HGPS cell (cell line): ENCODE measurements around the gene PGS1.

DNA sequence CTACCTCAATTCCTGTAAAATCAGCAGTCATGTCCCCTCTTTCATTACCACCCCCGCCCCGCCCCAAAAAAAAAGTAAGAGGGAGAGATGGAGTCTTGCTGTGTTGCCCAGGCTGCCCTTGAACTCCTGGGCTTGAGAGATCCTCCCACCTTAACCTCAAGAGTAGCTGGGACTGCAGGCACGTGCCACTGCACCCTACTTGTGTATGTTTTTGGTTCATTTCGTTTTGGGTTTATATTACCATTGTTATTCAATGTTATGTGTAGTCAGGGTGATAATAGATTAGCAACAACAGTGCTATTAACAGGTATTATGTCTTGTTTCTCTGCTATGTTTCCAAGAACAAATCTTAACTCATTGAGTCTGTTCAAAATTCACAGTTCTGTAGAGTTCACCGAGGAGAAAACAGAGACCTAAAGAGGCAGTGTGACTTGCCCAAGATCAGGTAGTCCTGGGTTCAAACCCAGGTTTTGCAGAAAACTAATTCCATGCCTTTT lies 16.0 kb downstream of the TNRC6C start:
- RRBS: no CpG with 5 or more reads among the region's 5 CpGs

- RRBS: no CpG with 5 or more reads among the region's 7 CpGs
These were observed 45.5 kb downstream of the TNRC6C start for GRCh38 chr17:78003841-78004506.

DNA sequence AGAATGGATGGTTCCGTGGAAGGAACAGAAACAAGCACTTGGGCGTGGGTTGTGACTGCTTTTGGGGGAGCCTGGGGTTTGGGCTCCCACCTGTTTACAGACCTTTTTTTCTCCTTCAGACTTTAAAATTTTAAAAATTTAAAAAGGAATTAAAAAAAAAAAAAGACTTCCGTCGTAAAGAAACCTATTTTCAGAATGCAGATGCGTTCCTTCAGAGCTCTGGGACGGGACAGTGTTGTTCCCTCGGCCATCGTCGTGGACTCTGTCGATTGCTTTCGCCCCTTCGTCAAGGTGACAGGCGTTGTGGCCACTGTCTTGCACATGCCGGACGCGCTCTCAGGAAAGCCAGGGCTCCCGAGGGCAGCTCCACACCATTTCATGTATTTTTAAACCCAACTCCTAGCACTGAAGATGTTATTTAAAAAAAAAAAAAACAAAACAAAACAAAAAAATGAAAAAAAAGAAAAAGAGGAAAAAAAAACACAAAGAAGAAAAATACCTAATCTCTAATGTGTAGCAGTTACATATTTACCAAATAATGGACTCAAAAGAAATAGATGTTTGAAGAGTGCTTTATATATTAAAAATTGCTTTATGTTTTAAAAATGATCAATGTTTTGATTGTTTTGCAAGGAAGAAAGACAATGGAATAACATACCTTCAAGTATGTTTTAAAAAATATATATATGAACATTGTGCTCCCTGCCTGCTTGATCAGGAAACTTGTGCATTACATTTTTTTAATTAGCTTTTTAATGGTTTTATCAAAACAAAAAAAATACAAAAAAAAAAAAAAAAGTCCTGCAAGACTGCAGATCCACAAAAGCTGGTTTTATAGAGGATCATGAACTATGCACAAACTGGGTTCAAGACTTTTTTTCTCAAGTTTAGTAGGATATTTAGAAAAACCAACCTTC lies 22.2 kb downstream of the TMC6 start:
- RRBS: no CpG with 5 or more reads among the region's 17 CpGs

DNA sequence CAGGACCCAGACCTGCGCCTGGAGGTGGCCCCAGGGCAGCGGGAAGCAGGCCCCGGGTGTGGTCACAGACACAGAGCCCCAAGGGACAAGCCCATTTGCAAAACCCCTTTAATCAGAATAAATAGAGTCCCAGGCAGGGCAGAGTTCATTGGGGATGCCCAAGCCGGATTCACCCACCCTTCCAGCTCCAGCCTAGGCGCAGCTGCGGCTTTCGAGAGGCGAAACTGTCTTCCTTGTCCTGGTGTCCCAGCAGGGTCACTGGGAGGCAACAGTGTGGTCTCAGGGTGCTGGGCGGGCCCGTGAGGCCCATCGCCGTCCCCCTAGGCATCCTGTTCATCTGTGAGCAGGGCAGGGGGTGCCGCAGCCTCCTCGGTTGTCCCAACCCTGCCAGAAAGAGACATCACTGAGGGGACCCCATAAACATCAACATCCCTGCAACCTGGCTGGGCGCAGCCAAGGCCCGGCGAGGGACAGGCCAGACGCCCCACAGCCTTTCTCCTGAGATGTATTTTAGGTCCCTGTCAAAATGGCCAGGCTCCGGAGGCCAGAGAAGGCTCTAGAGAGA lies 15.6 kb downstream of the TMC6 start:
- RRBS: 66% methylated on average over 6 of the region's 19 CpGs

- RRBS: 51% methylated on average over 7 of the region's 26 CpGs
These were observed 835 bp upstream of the C17orf99 start for GRCh38 chr17:78145102-78145997.

GRCh38 chr17:78174236-78175338 lies 6.2 kb downstream of the SYNGR2 start:
- RRBS: 90% methylated on average over 4 of the region's 34 CpGs

DNA sequence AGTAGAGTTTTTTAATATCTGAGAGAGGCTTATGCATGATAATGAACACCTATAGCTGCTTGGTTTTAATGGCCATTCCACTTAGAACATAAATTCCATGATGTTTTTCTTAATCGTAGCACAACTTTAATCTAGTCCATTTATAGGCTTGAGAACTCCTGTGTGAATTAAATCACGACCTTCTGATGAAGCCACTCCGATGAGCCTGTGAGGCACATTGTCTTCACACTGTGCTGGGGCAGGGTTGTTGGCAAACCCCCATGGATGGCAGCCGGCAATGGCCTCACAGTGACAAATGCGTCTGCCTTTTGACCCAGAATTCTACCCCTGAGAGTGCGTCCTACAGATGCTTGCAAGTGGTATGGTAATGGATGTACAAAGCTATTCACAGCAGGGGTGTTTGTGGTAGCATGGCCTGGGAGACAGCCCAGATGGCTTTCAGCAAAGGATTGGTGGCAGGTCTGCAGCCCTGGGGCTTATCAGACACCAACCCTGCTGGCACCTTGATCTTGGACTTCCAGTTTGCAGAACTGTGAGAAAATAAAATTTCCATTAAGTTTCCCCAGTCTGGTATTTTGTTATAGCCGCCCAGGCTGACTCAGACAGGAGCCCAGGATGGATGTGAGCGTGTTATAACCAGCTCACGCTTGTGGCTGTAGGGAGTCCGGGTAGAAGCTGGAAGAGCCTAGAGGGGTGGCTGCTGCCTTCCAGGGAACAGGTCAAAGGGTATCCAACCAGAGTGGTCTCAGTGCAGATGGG lies 10.0 kb downstream of the AFMID start:
- RRBS: no CpG with 5 or more reads among the region's 10 CpGs

DNA sequence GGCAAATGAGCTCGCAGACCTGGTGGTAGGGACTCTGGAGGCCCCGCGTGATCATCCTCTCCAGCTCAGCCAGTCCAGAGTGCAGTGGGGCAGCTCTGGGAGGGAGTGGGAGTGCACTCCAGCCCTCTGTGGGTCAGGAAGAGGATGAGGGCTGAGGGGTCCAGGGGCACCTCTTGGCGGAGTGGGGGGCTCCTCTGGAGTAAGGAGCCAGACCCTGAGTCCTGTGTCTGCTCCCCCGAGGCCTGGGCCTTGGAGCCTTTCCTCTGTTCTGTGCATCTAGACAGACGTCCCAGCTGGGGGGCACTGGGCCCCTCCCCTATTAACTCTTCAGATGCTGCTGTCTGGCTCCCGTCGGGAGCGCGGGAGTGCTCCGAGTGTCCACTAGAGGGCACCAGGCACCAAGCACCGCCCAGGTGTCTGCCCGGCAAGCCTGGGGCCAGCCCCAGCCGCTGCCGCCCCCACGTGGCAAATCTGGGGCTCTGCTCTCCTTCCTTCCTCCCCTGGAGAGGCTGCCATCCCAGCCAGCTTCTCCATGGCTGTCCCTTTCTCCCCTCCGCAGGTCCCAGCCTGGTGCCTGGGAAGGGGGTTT lies 19.3 kb downstream of the TMEM235 start:
- RRBS: no CpG with 5 or more reads among the region's 17 CpGs

DNA sequence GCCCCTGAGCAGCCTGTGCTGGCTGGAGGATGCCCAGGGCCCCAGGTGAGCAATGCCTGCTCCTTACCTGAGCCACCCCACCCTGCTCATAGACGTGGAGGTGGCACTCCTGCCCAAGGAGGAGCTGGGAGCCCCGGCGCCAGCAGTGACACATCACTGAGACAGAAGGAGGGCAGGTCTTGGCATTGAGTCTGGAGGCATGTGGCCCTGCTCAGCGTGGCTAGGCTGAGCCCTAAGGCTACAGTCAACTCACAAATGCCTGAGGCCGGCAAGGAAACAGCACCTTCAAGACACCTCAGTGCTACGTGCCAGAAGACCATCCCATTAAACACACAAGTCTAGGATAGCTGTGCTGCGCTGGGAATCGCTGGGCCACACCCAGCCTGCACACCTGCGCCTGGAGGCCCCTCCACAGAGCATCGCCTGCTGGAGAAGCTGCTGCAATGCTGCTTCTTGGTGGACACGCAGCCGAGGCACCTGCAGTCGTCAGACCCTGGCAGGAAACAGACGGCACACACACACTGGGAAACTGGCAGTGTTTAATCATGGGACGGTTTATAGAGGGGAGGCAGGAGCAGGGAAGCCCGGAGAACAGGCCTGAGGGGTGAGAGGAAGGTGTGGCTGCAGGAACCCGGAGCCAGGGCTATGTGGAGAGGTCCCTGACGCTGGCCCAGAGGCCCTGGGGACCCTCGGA lies 20.0 kb downstream of the TMEM235 start:
- RRBS: 48% methylated on average over 1 of the region's 19 CpGs

DNA sequence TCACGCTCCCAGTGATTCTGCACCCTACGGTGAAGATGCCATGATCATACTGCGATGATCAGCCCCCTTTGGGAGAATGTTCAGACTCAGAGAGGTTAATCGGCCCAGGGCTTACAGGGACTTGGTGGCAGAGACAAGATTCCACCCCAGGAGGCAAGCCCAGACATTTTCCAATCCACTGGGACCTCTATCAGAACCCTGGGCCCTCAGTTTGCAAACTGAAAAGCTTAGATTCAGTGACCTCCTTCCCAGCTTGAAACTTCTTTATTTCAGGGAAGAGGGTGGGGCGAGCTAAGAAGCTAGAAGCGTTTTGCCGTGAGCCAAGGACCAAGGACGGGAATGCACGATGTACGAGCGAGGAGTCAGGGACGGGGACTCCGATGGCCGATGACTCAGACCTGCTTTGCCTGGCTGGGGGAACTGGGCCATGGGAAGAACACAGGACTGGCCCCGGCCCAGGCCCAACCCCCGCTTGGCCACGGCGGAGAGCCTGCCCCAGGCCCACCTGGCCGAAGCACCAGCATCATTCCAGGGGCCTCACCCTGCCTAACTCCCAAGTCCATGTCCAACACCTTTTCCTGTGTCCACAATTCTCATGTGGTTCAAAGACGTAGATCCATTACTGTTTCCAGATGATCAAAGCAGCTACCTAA lies 34.6 kb downstream of the SOCS3 start:
- RRBS: no CpG with 5 or more reads among the region's 20 CpGs

DNA sequence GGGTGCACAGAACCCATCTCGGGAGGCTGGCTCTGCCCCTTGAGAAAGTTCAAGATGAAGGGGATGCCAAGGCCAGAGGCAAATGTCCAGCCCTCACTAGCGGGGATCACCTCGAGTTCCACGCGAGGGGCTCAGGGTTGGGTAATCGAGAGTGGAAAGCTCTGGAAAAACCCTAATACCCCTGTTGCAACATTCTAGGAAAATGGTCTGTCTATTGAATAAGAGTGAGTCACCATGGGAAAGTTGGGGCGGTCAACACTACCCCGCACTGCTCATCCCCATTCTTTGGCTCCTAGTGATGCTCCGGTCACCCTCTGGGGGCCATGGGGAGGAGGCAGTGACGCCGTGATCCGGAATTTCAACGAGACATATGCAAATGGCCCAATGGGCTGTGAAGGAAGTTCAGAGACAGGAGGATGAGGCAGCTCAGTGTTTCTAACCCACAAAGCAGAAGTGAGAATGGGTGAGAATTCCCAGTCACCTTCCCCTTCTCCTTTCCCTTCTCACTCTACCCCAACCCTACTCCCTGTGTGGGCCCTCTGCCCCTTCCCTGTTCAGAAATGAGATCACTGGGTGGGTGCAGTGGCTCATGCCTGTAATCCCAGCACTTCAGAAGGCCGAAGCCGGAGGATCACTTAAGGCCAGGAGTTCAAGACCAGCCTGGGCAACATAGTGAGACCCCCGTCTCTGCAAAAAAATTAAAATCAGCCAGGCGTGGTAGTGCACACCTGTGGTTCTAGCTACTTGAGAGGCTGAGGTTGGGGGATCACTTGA lies 22.4 kb downstream of the SOCS3 start:
- RRBS: 42% methylated on average over 4 of the region's 17 CpGs

DNA sequence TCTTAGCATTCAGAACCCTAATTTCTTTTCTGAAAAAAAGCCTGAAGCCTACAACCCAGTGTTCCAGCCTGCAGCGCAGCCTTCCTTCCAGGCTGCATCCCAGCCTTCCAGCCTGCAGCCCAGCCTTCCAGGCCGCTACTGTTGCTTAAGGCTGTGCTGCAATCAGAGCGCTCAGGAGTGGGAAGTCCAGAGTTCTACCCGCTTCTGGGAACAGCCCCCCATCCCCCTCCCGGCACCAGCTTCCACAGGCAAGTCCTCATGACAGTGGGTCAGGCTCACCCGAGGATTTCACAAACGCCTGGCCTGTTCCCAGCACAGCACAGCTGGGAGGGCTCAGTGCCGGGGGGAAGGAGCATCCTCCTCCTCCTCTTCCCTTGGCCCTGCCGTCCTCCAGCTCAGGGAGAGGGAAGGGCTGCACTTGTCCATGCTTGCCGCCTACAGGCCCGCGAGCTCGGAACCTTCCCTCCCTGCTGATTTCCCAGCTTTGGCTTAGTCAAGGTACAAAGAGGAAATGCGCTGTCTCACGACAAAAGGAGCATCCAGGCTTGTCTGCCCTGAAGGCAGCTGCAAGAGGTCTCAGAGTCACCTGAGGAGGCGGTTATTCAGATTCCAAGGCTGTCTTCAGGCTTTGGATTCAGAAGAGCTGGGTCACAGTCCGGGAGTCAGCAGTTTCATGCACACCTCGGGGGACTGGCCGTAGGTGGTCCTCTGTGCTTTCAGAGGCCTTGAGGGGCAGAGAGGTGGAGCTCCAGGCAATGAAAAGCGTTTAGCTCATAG lies 8.3 kb downstream of the SOCS3 start:
- RRBS: 21% methylated on average over 2 of the region's 20 CpGs

DNA sequence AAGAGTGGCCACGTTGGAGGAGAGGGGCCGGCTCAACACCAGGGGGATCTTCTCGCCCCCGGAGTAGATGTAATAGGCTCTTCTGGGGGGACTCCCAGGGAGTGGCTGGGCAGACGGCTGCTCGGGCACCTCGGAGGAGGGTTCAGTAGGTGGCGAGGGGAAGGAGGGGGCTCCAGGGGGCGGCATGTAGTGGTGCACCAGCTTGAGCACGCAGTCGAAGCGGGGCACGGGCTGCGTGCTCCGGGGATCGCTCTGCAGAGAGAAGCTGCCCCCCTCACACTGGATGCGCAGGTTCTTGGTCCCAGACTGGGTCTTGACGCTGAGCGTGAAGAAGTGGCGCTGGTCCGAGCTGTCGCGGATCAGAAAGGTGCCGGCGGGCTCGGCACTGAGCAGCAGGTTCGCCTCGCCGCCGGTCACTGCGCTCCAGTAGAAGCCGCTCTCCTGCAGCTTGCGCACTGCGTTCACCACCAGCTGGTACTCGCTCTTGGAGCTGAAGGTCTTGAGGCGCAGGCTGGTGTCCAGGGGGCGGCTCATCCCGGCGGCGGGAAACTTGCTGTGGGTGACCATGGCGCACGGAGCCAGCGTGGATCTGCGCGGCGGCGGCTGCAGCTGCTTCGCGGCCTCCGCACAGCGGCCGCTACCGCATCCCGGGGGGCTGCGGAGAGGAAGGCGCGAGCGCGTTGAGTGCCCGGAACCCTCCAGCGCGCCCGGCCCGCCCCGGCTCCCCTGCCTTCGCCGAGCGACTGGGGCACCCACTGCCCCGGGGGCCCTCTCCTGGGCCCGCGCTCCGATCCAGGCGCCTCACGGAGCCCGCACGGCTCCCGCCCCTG lies 1.1 kb downstream of the SOCS3 start:
- RRBS: 5% methylated on average over 33 of the region's 77 CpGs

GRCh38 chr17:78378115-78378794 lies at the start of gene PGS1:
PGS1 (plus strand) TSS chr17:78378649.
- RRBS: 16% methylated on average over 3 of the region's 61 CpGs

GRCh38 chr17:78412481-78412925 lies 34.1 kb downstream of the PGS1 start:
- RRBS: no CpG with 5 or more reads among the region's 11 CpGs

DNA sequence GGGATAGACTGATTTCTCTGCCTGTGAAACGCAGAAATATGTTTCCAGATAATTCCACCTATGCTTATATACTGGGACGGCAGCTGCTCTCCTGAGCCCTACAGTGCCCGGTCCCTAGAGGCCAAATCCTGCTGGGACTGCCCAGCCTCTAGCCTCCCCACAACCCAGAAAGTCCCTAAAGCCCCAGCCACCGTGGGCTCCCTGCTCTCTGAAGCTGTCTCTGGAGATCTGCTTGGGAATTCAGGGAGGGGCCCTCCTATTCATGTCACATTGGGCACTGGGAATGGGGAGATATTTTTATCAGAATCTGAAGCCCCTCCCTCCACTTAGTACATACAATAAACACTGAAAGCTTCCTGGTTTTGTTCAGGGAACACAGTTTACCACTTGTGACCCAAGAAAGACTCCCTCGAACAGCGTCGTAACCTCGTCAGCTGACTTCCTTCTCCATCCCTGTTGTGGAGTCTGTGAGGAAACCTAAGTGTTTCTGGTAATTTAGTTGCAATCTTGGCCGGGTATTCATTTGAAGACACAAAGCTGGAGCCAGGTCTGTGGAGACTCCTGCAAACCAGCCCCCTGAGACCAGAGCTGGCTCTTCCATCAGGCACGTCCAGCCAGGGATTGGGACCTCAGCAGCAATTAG lies 38.4 kb downstream of the PGS1 start:
- RRBS: no CpG with 5 or more reads among the region's 10 CpGs

DNA sequence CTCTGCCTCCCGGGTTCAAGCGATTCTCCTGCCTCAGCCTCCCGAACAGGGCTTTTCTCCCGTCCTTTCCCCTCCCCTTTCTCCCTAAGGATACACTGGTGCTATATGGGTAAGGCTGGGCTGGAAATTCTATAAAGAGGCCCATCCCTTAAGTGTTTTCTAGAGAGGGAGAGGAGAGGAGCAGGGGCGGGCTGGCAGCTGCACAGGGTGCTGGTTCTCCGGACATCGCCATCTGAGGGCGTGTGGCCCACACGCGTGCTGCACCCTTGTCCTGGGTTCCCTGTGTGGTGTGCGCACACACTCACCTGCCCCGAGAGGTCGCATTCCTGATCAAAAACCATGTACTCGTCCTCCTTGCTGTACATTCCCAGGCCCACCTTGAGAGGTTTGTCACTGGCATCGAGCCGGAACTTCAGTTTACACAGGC lies 72.2 kb downstream of the DNAH17 start:
- RRBS: no CpG with 5 or more reads among the region's 16 CpGs

GRCh38 chr17:78538153-78538352 lies 39.1 kb downstream of the DNAH17 start:
- RRBS: no CpG with 5 or more reads among the region's 1 CpG

DNA sequence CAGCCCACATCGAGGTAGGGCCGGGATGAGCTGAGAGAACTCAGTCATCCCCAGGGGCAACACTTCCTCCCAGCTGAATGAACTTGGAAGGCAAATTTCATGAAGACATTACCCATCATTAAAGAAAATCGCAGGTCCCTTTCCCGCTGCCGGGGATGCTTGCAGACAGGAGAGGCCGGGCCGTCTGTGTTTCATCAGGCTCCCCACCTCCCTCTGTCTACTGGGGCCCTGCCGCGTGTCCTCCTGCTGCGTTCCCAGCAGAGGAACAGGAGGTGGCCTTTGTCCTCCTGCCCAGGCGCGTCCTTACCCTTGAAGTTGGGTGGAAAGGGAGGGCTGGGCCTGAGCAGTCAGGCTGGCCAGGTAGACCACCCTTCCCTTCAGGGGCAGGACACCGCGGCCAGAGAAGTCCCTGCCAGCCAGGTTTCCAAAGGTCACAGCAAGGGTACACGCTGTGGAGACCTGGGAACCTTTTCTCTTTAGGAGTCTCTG lies 11.4 kb upstream of the DNAH17 start:
- RRBS: no CpG with 5 or more reads among the region's 15 CpGs

DNA sequence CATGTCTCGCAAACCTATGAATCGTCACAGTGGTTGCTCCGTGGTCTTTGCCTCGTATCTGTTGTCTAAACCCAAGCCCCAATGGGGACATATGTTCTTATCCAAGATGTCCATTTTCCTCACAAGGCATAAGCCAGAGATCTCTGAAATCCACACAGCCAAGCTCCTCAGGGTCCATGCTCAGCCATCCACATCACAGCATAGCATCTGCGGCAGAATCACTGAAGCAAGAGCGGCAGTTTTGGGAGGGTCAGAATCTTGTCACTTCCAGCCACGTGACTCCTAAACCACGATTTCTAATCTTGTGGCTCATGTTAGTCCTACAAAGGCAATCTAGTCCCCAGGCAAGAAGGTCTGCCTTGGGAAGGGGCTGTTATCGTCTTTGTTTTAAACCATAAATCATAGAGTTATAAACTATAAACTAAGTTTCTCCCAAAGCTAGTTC lies 20.7 kb upstream of the DNAH17 start:
- RRBS: no CpG with 5 or more reads among the region's 9 CpGs